ENCODE measurements around a stretch of chr2.

DNA sequence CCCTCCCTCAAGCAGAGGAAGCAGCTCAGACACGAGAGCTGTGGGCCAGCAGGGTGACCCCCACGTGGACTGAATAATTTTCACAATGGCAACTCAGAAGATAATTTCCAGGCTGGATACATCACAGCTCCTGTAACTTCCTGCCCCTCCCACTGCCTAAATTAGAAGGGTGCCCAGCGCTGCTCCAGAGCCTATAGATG lies 25.8 kb upstream of the NCK2 start:
- PRO-cap = no peak

DNA sequence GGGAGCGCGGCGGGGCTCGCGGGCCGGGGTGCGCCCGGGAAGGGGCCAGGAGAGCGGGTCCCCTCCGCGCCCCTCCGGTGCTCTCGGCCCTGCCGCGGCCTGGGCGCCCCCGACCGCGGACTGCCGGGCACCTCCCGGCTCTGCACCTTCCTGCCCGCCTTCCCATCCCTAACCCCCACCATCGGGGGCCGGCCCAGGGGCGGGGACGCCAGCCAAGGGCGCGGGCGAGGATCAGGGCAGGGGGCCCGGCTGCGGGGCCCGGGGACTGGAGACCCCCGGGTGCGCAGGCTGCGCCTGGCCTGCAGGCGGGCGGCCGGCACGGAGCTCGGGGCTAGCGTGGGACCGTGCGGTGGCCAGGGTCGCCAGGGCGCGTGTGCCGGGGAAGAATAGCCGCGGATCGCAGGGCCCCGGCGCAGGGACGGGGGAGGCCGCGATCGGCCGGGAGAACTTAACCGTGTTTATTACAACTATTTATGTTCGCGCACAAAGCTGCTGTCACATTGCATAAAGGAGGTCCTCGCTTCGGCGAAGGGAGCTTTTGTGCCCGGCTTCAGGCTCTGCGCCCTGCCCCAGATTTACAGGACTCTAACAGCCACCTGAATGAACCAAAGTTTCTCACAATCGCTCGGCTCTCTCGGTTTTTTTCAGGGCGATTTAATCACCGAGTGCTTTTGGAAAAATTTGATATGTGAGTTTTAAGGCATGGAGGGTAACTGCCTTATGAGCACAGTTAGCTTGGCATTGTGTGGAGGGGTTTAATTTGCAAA lies 671 bp downstream of the NCK2 start:
- PRO-cap = bidirectional peak, plus-strand start at position 221 of the sequence, minus-strand start at position 142 of the sequence; bidirectional peak, plus-strand start at position 500 of the sequence, minus-strand start at position 460 of the sequence

DNA sequence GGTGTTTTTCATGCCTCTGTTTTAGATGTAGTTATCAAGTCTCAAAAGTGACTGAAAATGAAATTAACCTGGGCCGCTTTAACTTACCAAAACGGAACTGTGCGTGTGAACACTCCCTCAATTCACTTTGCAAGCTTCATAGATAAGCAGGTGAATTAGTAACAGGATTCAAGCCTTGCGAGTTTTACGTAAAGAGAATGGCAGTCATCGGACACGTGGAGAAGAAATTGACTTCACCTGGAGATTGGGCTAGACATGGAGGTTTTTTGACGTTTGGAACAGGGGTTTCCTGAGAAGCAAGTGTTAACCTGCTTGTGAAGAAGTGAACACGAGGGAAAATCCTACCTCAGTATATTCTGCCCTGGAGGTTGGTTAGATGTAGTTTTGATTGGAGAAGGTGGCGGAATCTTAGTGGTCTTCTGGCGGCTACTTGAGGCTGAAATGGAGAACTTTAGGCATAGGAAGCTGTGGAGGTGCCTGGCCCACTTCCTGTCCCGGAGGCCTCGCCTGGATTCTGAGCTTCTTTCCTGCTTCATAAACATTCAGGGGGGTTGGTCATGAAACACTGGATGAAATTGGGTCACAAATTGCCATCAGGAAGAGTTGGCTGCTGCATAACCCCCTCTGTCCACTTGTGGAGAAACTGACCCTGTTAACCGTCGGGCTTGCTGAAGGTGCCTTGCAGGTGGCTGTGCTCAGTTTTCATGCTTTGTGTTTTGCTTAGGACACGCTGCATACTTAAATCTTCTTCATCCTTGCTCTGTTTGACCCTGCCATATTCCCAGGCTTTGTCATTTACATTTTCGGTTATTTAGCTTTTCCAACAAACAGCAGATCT lies 1.9 kb downstream of the NCK2 start:
- PRO-cap = unidirectional peak, minus-strand start at position 129 of the sequence

DNA sequence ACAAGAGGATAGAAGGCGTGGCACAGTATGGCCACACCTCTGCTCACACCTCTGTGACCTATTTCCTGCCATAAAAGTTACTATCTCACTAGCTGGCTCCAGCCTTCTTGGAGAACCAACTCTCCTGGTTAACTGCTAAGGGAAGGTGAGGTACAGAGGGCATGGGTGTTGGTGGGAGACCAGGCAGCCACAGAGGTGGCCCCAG lies 37.2 kb upstream of the ECRG4 start:
- PRO-cap = no peak

DNA sequence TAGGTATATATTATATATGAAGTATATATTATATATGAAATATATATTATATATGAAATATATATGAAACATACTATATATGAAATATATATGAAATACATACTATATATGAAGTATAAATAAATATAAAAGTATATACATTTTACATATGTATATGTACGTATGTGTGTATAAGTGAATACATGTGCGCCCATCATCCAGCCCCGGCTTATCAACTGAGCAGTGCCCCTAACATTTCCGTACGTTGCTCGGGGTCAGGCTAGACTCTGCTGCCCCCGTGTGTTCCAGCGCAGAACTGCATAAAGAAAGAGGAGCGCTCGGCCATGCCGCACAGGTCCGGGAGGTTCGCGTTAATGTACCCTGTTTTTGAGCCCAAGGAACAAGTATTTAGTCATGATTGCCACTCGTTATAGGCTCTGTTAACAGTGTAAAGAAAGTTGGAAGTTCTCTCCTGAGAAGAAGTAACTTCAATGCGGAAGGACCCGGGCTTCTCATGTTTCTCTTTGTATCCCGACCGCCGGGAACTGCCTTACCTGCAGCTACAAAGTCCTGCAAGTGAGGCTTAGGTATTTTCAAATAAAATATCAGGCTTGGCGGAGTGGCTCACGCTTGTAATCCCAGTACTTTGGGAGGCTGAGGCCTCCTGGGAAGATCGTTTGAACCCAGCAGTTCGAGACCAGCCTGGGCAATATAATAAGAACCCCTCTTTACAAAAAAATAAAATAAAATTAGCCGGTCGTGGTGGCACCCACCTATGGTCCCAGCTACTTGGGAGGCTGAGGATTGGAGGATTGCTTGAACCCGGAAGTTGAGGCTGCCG lies 55.7 kb downstream of the CD8B2 start:
- PRO-cap = no peak

GRCh38 chr2:106701669-106702216 lies 184.2 kb downstream of the ST6GAL2 start:
- PRO-cap = no peak

DNA sequence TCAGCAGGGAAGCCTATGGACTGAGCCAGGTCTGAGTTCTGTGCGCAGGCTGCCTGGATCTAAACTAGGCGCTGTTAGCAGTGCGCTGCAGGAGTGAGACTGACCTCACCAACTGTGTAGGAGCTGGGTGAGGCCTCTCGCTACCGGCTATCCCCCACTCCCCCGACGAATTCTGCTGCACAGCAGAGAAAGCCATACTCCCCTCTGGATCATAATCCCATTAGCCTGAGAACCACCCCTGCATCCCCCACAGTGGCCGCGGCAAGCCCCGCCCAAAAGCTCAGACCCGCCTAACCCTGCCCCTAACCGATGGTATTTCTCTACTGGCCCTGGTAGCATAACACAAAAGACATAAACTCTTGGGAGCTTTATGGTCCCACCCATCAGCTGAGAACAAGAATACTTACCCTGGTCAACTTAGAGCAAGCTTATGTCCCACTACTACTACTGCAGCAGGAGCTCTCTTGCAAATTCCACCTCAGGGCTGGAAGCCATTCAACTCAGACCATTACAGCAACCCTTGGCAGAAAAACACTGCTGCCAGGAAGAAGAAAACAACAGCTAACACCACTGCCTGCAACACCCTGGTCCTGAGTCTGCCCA lies 28.0 kb downstream of the SULT1C2 start:
- PRO-cap = no peak

DNA sequence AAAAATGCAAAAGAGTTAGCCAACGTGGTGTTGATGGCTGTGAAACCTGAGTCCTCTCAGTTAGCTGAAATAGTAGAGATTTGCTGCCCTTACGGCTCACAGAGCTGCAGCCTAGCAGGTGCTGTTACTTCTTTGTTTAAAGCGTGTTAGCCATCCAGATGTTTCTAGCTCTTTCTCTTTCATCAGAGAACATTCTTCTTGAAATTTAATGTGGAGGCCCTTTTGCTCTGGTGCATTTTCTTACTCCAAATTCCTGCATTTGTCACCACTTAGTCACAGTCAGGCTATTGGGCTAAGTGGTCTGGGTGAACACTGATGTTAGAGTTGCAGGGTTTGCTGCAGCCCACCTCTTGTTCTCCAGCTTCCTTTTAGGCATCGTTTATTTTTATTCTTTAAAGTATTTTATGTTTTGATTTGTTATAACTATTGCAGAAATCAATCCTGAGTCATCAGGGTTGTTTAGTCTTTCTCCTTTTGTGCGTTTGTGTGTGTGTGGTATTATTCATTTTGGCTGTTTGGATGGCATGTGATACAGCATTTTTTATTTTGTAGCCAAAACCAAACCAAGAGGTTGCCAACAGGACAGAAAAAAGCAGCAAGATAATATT lies 41.2 kb downstream of the LIMS1 start:
- PRO-cap = no peak

- PRO-cap = no peak
Observed at GRCh38 chr2:108596099-108596828, 62.0 kb downstream of the LIMS1 start.

DNA sequence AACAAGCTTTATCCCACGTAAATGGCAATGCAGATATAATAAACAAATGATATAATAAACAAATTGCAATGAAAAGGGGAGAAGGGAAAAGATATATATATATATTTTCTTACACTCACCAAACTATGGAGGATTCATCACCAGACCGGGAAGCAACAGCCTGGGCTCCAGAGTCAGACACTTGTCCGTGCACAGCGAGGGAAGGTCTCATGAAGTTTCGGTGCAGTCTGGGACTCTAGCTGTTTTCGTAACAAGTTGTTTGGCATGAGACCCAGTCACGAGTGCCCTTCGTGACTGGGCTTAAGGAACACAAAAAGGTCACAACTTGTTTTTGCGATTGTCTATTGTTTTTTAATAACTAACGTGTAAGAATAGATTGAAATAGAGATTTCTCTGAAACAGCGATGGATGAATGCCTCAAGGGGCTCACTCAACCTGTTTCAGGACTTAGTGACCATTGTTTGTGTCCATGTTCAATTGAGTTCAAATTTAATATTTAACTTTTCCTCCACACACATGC lies 66.9 kb downstream of the LIMS1 start:
- PRO-cap = no peak

DNA sequence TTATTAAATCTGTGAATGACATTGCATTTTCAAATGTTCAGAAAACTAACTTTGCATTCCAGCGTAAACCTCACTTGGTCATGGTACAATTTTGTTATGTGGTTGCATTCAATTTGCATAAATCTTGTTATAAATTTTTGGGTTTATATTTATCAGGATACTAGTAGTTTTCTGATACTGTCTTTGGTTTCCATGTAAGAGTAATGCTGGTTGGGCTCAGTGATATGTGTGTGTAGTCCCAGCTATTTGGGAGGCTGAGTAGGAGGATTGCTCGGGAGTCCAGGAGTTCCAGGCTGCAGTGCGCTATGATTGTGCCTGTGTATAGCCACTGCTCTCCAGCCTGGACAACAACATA lies 12.5 kb upstream of the CCDC138 start:
- PRO-cap = no peak

DNA sequence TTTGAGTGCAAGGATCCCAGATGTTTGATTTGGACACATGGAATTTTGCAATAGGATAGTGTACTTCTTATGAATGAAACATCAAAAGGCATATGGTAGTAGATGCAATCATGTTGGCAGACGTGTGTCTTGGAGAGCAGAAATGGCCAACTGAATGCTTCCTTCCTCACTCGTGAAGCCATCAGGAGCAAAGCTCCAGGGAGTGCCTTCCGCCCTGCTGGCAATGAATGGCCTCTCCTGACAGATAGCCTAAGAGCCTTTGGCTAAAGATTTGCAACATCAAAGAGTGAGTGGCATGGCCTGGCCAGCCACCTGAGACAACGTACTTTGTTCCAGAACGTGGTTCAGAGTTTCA lies 59.8 kb upstream of the SH3RF3 start:
- PRO-cap = no peak

DNA sequence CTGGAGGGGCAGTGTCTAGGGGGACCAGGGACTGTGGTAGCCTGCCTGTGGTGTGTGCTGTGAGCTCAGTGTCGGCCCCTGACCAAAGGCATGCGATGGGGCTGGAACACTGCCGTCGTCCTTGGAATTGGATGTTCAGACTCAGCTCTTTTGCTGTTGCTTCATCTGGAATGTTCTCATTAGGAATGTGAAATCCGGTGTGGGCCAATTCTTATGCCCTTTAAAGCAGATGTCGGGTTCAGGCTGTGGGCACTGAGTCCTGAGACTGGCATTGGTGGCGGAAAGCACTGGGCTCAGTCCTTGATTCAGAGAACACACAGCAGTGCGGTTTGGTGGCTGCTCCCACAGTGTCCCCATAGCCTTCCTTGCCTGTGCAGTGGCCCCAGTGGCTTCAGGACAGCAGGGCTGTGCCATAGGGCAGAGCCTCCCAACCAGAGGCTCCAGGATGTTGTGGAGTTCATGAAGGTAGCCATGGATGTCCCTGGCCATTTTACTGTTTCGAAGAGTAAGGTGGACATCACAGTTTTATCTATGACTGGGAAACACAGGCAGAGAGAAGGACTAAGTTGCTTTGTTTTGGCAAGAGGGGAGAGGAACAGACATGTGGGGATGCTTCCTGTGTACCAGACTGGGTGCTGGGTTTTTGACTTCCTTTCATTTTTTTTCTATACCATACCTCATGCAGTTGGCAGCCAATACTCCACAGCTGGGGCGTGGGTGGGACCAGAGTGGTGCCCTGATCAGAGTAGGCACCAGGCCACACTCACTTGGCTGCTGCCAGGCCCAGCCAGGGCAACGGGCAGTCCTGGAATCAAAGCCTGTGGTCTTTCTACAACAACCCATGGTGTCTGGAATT lies 44.9 kb downstream of the SH3RF3 start:
- PRO-cap = bidirectional peak, plus-strand start at position 252 of the sequence, minus-strand start at position 56 of the sequence

DNA sequence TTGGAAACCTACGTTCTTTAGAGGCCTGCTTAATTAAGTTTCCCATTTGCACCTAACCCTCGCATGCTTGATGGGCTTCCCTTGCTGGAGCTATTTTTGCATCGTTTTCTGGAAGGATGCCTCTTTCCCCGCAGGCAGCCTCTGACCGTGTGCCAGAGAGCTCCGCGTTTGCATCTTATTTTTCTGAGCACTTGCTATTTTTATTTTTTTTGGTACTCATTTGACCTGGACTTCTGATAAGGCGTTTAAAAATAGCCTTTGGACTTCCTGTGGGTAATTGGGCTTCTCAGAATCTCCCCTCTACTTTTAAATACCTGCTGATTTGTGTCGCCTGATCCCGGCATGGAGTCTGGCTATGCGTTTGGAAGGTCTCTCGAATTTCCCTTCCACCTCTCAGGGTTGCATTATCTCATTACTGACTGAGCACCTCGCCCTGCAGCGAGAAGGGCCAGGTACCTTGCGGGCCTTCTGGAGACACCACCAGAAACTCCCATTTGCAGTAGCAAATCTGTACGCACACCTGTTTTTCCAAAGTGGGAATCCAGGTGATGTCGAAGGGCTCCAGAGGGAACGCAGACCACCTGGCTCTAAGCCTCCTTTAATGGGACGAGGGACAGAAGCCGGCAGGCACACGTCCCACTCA lies 66.6 kb downstream of the SH3RF3 start:
- PRO-cap = no peak

DNA sequence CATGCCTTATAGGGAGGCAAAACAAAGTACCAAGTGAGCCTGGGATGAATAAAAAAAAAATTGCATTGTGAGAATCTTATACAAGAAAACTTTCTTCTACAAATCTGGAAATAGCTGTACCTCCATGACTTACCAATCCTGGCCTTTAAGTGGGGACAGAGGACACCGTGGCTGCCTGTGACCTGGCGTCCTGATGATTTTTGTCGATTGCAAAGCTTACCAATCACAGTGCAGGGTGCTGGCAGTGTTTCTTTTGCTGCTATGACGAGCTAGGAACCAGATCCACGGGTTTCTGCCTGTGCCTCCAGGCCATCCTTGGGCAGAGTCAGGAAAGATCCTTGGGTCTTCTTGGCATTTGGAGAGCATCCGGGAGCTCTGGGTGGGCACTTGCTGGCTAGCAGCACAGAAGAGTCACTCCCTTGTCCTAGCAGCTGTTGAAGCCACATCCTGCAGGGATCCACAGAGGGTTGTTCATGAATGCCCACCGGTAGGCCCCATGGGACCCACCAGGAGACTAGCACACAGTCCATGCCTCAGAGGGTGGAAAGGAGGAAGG lies 206.0 kb downstream of the SEPTIN10 start:
- PRO-cap = no peak

GRCh38 chr2:109510981-109511721 lies 102.6 kb downstream of the SEPTIN10 start:
- PRO-cap = no peak

GRCh38 chr2:109680724-109681503 lies 66.8 kb downstream of the SOWAHC start:
- PRO-cap = no peak

DNA sequence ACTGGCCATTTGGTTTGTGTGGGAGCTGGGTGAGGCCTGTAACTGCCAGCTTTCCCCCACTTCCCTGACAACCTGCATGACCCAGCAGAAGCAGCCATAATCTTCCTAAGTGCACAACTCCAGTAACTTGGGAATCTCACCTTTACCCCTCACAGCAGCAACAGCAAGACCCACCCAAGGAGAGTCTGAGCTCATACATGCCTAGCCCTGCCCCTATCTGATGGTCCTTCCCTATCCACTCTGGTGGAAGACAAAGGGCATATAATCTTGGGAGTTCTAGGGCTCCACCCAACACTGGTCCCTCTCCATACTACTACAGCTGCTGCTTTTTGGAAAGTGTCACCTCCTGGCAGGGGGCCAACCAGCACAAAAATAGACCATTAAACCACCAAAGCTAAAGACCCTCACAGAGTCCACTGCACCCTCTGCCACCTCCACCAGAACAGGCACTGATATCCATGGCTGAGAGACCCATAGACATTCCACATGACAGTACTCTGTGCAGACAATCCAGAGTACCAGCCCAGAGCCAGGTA lies 8.2 kb downstream of the MALL start:
- PRO-cap = bidirectional peak, plus-strand start at position 291 of the sequence, minus-strand start at position 124 of the sequence

- PRO-cap = no peak
Observed at GRCh38 chr2:110116340-110116843, 770 bp upstream of the MALL start.

DNA sequence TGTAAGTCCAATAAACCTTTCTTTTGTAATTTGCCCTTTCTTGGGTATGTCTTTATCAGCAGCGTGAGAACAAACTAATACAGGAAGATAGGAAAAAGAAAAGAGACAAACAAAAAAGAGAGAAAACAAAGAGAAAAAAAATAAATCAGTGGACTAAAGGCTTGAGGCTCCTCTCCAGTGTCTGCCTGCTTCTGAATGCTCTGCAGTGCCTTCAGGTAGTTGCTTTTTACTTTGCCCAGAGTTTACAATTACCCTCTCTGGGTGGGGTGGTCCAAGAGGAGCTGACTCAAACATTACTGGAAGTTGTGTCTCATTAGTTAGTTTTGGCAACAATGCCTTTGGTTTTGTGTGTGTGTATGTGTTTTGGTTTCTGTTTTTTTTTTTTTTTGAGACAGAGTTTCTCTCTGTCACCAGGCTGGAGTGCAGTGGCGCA lies 40.8 kb upstream of the MALL start:
- PRO-cap = unidirectional peak, minus-strand start at position 197 of the sequence